ENCODE measurements around a stretch of chr18.

DNA sequence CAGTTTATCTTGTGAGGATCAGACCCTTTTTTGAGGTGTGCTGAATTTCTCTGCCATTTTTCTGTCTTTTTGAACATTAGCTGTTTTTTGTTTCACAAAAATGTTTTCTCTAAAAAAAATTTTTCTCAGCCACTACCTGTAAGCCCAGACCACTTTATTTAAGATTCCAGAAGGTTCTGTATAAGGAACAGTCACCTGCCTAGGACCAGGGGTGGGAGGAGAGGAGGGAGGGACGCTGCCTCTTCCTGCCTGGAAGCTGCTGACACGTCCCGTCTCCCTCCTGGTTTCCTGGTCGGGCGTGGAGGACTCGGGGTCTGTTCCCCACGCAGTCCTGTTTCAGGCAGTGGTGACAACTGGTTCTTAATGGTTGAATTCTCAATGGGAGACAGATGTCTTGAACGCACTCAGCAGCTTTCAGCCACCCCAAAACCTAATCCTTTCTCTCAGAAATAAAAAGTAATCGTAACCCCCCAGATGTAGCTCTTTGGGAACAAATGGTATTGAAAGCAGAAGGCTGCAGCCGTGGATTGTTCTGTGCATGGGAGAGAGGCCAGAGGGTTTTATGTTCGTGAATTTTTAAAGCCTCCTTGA is 50.6 kb downstream of the CTDP1 start:
- PRO-cap, result no peak
- RAMPAGE, long total RNA, result no peak

GRCh38 chr18:79741723-79742334 is 55.9 kb upstream of the KCNG2 start:
- PRO-cap, result no peak
- RAMPAGE, long total RNA, result no peak

- PRO-cap, result no peak
- RAMPAGE, long total RNA, result no peak
These were observed 9.8 kb upstream of the KCNG2 start for GRCh38 chr18:79787927-79788426.

DNA sequence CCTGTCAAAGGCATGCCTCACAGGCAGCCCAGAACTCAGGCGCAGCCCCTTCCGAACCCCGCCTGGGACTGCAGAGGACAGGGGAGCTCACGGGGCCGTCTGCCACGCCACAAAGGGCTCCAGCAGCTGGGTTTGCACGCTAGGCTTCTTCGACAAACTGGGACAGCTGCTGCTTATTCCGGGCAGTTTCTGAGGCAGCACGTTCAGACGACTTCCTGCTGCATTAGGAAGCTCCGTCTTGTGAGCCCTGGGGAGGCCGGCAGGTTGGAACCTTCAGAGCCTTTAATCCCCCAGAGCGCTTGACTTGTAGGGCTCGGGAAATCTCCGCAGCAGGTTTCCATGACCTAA is 58.8 kb downstream of the KCNG2 start:
- PRO-cap, result bidirectional peak, plus-strand start at position 226 of the sequence, minus-strand start at position 111 of the sequence
- RAMPAGE, long total RNA, result no peak

- PRO-cap, result no peak
- RAMPAGE, long total RNA, result no peak
These were observed 47.8 kb downstream of the SLC66A2 start for GRCh38 chr18:79903524-79904222.

- PRO-cap, result no peak
- RAMPAGE, long total RNA, result no peak
These were observed 46.1 kb downstream of the SLC66A2 start for GRCh38 chr18:79905398-79905710.

DNA sequence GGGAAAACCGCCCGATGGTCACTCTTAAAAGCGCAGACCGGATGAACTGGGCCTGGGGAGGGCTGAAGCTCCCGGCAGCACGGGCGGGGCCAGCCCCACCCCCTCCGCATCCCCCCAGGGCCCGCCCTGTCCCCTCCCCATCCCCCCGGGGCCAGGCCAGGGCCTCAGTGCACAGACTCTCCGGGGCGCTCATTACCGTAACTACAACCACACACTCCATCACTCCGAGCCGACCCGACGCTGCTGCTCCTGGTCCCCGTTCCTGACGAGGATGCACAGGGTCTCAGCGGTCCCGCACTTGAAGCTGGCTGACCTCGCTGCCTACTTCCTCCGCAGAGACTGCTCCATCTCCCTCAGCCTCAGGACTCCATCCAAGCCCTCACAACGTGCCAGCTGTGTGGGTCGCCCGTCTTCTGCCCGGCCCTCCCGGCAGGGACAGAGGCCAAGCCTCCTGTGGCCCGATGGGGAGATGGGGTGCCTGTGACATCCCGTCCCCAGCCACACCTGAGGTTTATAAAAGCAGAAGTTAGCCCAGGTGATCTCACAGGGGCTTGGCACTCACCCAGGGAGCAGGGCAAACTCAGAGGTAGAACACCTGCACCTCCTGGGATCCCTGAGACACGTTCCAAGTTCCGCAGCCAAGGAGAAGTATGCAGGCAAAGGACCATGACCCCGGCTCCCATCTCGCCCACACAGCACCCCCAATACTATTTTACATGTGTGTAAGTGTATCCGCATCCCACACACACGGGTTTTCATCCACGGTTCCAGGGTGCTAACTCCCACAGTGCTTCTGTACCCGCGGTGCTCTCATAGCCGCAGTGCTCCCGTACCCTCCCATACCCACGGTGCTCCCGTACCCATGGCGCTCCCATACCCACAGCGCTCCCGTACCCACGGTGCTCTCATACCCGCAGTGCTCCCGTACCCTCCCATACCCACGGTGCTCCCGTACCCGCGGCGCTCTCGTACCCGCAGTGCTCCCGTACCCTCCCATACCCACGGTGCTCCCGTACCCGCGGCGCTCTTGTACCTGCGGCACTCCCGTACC is 35.9 kb downstream of the SLC66A2 start:
- PRO-cap, result no peak
- RAMPAGE, long total RNA, result no peak

DNA sequence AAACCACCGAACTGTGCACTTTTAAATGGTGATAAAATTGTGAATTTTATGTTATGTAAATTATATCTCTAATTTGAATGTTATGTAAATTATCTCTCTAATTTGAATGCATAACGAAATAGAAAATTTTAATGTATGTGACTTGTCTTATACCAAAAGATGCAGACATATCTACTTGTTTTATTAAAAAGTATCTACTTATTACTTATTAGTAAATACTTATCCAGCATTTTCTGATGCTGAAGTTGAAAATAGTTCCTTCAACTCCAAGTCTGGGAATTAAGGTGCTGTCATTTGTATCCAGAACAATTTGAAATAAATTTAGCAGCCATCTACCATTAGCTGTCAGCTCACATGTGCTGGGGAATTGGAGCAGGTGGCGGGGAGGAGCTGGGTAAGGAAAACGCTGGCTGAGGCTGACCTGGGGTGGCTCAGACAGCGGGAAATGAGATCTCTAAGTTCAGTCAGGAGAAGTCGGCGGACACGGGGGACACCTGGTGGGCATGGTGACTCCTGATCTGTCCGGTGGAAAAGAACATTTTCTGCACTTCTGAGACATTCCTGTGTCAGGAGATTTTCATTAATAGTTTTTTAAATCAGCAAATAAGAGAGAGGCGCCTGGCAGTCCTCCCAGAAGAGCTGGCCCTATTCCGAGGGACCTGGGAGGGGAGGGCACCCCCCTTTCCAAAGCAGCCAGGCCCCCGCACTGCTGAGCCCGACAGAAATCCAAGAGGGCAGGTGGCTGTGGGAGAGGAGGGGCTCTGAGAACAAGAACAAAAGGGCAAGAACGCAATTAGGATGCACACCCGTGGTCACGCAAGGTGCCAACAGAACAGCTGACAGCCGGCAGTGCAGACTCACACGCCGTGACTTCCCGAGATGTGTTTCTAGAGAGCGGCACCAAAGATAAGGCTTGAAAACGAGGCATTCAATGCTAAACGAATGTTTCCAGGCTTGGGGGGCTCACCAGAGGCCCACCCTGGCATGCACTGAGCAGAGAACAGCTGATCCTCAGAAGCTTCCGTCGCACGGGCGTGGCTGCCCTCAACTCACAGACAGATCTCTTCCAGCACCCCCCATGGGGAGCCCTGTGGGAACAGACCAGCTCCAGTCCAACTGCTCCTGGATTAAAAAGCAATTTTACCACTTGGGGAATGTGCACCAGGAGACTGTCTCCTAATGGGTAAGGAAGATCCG is 26.5 kb downstream of the SLC66A2 start:
- PRO-cap, result no peak
- RAMPAGE, long total RNA, result no peak

DNA sequence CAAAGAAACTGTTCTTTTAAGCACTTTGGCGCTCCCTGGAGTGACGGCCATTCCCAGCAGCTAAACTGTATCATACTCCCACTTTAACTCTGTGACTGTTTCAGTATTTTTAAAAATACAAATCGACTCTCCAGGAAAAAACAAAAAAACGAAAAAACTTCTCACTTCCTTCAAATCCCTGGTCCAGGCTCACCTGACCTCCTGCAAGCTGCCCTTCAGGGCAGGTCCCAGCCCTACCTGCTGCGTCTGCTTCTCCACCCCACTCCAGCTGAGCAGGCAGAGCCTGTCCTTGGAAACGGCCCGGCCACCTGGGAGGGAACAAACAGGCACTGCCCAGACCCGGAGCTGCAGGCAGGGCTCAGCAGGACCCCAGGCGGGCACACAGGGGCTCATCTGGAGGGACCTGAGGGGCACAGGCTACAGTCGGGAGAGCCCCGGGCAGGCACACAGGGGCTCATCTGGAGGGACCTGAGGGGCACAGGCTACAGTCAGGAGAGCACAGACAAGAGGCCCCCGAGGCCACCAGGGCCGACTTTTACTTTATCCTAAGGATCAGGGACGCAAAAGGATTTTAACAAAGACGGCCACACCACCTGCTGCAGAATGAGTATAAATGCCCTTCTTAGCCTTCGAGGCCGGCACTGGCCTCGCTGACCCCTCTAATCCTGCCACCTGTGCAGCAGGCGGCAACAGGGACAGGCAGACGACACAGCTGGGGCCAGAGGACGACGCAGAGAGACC is 24.4 kb downstream of the SLC66A2 start:
- PRO-cap, result no peak
- RAMPAGE, long total RNA, result no peak

DNA sequence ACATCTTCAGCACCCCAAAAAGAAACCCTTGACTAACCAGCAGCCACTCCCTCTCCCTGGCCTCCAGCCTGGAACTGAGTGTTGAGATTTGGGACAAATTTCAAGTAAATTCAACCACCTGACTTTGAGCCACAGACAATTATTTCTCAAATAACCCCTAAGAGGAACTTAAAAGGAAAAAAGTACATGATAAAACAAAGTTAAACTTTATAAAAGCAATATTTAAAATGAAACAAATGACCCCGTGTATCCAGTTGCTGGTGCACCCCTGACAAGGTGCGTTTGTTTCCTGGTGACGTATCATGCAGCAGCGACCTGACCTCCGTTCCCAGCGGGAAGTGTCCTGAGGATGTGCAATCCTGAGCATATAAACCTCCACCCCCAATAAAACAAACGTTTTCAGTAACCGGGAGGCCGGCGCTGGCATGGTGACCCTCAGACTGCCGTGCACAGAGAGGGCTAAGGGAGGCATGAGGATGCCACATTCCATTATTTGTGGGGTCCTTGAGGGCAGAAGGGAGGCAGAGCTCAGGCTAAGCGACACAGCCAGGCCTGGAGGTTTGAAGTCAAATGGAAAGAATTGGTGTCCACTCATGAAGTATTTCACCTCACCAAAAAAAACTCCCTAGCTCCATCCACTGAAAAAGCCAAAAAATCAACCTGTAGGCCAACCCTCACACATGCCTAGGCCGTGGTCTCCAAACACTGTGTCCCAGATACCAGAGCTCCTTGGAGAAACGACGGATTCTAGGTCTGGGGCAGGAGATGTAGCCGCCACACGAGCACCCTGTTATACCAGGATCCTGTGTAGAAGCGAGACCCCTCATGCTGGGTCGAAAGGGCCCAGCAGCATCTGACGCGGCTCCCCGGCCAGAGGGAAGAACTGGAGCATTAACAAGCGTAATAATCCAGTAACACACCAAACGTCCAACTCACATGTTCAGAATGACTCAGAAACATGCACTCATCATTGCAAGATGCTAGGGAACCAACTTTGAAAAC is 14.7 kb downstream of the SLC66A2 start:
- PRO-cap, result no peak
- RAMPAGE, long total RNA, result no peak

- PRO-cap, result no peak
- RAMPAGE, long total RNA, result no peak
These were observed 761 bp downstream of the SLC66A2 start for GRCh38 chr18:79950570-79951213.

DNA sequence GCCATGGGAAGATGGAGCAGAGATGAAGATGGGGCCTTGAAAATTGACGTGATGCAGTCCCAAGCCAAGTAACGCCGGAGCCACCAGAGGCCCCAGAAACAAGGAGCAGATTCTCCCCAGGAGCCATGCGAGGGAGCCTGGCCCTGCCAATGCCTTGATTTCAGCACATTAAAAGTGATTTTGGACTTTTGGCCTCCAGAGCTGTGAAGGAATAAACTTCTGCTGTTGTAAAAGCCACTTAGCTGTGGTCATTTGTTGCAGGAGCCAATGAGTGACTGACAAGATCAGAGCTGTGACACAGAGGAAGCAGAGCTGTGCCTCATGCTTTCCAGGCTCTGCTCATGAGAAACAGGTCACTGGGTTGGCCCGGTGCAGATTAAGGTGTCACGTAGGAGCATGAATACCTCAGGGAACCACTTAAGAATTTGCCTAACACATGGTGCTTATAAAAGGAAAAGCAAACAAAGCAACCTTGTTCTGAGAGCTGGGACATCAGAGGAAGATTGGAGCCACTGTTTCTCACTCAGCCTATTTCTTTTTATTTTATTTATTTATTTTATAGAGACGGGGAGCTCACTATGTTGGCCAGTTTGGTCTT is 2.8 kb upstream of the SLC66A2 start:
- PRO-cap, result no peak
- RAMPAGE, long total RNA, result no peak

Measured in OCI-LY7 (cell line).